Frontal cortex (tissue), 2 donors: ENCODE measurements around a stretch of chr2.

- RAMPAGE, long total RNA = no peak
Observed at GRCh38 chr2:102686452-102686878, 50.2 kb downstream of the MFSD9 start.

DNA sequence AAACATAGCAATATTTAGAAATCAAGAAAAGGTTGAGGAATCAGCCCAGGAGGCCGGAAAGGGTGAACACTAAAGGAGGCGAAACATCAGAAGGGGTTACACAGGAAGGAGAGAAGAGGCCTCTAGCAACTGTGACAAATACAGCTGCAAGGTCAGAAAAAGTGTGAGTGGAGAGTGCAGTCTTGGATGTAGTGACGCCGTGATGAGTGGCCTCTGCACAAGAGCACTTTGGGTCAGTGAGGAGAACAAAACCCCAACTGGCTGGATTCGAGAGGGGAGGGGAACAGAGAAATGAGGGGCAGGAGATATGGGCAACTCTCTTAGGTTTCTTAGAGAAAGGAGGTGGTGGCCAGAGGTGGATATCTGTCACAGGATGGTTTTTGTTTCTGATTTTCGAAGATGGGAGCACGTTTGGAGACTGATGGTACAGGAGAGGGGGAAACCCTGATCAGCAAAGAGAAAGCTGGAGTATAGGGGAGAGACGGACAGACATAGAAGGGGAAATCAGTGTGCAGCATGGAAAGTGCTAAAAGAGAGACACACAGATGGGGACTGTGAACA is 46.5 kb downstream of the MFSD9 start:
- RAMPAGE, long total RNA = no peak

- RAMPAGE, long total RNA = no peak
Observed at GRCh38 chr2:102723914-102724223, 12.8 kb downstream of the MFSD9 start.

DNA sequence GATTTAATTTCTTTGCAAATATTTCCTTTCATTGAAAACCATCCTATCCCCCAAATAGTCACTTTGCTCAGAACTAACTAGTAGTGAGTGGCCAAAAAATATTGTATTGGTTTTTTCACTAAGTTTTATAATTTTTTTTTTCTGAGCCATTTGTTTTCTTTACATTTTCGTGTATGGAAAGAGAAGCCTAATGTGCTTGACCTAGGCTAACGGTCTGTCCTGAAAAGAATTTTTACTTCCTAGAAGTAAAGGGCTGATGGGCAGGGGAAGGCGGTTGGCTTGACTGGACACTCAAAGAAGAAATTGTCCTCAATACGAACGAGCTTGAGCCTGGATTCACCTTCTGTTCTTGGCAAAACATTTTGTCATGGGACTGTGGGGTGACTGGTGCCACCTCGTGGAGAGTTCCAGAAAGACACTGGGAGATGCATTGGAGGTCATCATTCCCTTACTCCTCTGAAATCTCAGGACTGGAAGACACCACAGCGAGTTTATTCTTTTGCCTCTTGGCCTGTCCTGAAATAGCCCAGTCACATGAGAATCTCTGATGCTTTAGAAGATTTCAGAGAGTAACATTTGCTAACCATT is 44.3 kb downstream of the TMEM182 start:
- RAMPAGE, long total RNA = no peak

DNA sequence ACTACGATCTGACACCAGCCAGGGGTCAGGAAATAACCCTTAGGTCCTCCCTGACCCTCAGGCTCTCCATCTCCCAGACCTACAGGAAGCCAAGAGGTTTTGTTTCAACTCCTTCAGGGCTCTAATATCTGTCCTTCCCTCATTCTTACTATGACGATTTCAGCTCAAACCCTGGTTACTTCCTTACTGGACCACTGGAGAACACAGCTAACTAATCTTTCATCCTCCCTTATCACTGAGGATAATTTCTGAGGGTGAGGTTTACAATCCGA is 322.0 kb upstream of the POU3F3 start:
- RAMPAGE, long total RNA = no peak

- RAMPAGE, long total RNA = no peak
Observed at GRCh38 chr2:104703462-104704127, 150.3 kb upstream of the POU3F3 start.

GRCh38 chr2:104790776-104791243 is 63.1 kb upstream of the POU3F3 start:
- RAMPAGE, long total RNA = no peak

GRCh38 chr2:104862114-104862419 is 8.2 kb downstream of the POU3F3 start:
- RAMPAGE, long total RNA = no peak

- RAMPAGE, long total RNA = no peak
Observed at GRCh38 chr2:105328264-105329239, 983 bp downstream of the TGFBRAP1 start.

GRCh38 chr2:105337901-105338498 is 660 bp downstream of the C2orf49 start:
- RAMPAGE, long total RNA = no peak

DNA sequence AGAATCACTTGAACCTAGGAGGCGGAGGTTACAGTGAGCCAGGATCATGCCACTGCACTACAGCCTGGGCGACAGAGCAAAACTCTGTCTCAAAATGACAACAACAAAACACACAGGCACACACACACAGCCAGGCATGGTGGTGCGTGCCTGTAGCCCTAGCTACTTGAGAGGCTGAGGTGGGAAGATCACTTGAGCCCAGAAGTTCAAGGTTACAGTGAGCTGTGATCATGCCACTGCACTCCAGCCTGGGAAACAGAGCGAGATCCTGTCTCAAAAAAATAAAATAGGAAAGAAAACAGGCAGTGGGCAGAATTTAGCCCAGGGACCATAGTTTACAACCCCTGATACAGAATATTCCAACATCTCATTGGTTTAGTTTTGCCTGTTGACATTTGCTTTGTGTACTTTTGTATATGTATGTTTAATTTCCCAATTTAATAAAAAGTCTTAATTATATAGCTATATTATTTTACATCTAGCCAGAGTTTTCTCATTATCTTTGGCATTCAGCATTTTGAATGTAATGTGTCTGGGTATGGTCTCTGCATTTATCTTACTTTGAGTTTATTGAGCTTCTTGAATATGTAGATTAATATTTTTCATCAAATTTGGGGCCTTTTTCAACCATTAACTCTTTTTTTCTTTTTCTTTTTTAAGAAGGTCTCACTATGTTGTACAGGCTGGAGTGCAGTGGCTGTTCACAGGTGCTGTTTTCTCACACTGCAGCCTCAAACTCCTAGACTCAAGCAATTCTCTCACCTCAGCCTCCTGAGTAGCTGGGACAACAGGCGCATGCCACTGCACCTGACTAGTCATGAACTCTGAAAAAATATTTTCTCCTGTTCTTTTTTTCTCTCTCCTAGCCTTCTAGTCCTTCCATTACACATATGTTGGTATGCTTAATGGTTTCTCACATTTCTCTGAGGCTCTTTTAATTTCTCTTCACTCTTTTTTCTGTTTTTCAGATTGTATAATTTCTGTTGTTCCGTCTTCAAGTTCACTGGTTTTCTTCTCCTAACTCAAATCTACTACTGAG is 19.3 kb downstream of the C2orf49 start:
- RAMPAGE, long total RNA = no peak

DNA sequence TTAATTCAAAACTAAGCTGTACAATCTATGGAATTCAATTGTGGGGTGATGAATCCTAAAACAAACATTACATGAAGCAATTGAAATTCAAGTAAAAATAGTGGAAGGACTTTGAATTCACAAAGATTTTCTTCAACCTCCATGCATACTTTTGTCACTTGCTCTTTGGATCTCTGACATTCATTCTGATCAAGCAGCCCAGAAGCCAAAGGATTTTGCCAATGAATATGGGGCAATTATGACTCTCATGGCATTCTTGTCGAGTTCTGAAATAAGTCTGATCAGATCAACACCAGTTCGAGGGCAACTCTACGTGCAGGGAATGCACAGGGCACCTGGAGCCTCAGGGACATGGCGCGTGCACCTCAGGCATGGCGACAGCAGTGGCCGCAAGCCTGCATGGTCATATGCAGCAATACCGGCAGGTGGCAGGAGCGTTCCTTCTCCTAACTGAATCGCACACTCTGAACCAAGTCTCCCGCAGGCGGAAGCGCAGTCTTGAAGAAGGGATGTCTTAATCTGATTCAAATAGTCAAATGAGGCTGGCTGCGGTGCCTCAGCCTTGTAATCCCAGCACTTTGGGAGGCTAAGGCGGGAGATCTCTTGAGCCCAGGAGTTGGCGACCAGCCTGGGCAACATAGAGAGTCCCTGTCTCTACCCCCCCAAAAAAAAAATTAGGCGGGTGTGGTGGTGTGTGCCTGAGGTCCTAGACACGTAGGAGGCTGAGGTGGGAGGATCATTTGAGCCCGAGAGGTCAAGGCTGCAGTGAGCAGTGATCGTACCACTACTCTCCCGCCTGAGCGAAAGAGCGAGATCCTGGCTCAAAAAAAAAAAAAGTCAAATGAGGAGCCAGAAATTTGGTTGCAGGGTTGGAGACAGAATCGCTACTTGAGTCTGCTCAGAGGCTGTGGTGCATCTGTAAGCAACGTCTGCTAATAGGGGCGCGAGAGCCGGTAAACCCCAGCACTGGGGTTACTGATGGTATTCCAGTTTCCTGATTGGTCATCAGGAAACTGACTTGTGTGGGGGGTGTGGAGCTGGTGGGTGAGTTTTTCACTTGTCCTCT is 29.0 kb downstream of the FHL2 start:
- RAMPAGE, long total RNA = no peak

DNA sequence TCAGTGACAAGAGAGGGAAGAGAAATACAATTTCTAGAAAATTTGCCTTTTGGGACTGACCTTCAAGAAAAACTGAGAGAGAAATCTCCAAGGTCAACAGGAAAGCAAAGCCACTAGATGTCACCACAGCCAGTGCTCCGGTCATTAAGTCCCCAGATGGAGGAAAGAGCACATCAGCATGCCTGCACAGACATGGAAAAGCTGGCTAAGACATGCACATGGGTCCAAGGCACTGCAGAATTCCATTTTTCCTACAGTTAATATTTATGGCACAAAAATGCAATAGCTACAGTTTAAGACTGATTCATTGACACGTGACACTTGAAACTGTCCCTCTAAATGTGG is 20.9 kb downstream of the FHL2 start:
- RAMPAGE, long total RNA = no peak

- RAMPAGE, long total RNA = no peak
Observed at GRCh38 chr2:105426950-105427919, 28.4 kb upstream of the FHL2 start.

- RAMPAGE, long total RNA = no peak
Observed at GRCh38 chr2:105576428-105576796, 168.3 kb upstream of the NCK2 start.

DNA sequence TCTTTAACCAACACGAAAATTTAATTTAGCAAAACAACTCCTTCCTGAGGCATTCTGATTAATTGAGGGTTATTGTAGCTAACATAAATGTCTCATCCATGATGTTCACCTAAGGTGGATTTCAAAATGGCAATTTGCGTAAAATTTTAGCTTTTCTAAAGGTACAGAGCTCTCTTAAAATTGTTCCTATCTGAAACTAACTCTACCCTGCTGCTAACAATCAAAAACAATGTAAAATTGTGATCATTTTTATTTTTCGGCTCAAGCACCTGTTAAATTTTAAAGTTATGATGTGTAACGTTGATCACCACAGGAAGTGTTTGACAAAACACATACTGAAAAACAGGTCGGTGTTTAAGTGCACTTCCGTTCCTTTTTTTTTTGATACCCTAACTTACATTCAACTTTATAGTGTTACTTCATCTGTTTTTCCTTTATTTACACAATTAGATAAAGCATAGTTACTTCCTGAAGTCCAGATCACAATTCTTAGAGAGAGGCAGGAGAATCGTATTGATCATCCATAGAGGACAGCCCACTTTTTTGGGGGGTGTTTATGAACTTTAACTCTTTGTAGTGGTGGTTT is 6.0 kb upstream of the NCK2 start:
- RAMPAGE, long total RNA = no peak

GRCh38 chr2:105745200-105745966 is 671 bp downstream of the NCK2 start:
- RAMPAGE, long total RNA = no peak

- RAMPAGE, long total RNA = no peak
Observed at GRCh38 chr2:105798470-105799186, 53.9 kb downstream of the NCK2 start.

DNA sequence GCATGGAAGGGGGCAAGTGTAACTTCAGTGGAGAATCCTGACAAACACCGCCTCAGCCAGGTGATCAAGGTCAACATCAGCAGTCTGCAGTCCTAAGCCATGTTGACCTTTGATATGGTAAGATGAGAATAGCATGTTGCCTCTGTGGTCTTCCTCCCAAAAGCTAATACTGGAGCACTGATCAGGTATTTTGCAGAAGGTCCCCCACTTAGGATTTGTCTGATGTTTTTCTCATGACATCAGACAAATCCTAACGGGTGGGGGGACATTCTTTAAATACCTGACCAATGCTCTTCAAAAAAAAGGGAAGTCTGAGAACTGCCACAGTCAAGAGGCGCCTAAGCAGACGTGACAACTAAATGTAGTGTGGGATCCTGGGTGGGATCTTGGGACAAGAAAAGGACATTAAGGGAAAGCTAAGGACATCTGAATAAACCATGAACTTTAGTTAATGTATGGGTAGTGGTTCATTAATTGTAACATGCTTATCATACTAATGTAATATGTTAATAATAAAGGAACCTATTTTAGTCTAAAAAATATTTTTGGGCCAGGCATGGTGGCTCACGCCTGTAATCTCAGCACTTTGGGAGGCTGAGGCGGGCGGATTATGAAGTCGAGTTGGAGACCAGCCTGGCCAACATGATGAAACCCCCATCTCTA is 99.3 kb downstream of the NCK2 start:
- RAMPAGE, long total RNA = no peak

- RAMPAGE, long total RNA = no peak
Observed at GRCh38 chr2:105861157-105861541, 116.4 kb downstream of the NCK2 start.